ENCODE measurements around a stretch of chr3.

DNA sequence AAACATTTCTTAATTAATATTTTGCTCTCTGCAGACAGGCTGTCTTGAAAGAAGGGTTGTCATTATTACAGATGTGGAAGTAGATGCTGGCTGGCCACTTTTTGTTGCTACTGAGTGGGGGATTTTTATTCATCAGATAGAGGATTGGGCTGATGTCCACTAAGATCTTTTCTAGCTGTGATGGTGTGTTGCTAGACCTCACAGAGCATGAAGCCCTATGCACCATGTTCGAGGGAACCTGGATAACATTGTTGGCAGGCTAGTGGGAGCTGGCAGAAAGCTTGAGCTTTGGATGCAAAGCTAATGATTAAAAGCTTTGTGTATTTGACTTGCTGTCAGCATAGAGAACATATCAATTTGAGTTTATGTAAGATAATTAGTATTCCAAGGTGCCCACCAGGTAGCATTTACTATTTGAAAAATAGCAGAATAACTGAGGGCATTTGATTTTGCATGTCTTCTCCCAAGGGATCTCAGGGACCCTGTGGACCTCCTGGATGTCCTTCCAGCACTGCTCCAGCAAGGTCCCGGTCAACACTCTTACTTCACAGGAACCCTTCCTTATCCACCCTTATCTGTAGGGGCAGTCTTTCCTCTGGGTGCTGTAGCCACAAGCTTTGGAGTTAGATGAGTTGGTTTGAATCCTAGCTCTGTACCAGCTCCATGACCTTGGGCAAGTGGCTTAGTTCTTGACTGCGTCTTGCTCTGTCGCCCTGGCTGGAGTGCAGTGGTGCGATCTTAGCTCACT lies 59.2 kb downstream of the ST6GAL1 start:
- PRO-cap, 2 experiments: no peak in any of the 2 experiments

GRCh38 chr3:187019508-187020098 lies 89.3 kb downstream of the ST6GAL1 start:
- PRO-cap, 2 experiments: no peak in any of the 2 experiments

- PRO-cap, 2 experiments: no peak in any of the 2 experiments
Measured at GRCh38 chr3:187179805-187181105, 17.0 kb upstream of the RTP1 start.

DNA sequence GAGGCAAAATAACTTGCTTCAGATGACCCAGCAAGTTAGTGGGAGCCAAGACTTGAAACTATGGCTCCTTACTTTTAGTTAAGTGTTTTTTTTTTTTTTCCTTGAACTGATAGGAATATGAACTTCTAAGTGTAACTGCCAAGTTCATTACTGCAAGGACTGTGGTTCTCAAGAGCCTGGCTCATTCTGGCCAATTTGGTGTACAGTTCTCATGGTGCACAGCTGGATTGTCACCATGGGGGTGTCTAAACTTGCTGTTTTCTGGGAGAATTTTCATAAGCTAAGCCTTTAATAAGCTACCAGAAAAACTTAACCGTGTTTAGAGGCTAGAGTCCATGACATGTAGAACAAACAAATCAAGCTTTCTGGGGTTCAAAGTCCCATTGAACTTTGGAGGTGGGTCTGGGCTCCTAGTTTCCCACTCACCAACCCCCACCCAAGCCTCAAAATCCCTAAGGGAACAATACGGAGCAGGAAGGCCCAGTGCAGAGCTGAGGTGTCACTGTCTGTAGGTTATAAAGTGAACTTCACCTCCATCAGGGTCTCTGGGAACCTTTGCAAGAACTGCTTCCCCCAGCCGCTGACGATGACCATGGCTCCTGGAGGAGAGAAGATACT lies 25.4 kb downstream of the RTP1 start:
- PRO-cap, 2 experiments: no peak in any of the 2 experiments

- PRO-cap, 2 experiments: no peak in any of the 2 experiments
Measured at GRCh38 chr3:187263903-187264503, 27.5 kb downstream of the MASP1 start.

DNA sequence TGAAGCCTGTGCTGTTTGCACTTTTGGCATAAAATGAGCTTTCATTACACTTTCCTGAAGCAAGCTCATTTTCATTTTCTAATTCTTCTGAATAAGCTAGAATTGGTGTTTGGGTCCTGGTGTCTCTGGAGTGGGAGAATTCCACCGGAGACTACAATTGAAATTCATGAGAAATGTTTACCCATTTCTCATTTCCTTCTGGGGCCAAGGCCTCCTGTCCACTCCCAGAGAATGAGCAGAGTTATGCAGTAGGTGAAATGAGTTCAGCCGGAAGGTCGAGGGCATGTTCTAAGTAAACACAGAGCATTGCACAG lies 14.9 kb downstream of the MASP1 start:
- PRO-cap, 2 experiments: no peak in any of the 2 experiments

DNA sequence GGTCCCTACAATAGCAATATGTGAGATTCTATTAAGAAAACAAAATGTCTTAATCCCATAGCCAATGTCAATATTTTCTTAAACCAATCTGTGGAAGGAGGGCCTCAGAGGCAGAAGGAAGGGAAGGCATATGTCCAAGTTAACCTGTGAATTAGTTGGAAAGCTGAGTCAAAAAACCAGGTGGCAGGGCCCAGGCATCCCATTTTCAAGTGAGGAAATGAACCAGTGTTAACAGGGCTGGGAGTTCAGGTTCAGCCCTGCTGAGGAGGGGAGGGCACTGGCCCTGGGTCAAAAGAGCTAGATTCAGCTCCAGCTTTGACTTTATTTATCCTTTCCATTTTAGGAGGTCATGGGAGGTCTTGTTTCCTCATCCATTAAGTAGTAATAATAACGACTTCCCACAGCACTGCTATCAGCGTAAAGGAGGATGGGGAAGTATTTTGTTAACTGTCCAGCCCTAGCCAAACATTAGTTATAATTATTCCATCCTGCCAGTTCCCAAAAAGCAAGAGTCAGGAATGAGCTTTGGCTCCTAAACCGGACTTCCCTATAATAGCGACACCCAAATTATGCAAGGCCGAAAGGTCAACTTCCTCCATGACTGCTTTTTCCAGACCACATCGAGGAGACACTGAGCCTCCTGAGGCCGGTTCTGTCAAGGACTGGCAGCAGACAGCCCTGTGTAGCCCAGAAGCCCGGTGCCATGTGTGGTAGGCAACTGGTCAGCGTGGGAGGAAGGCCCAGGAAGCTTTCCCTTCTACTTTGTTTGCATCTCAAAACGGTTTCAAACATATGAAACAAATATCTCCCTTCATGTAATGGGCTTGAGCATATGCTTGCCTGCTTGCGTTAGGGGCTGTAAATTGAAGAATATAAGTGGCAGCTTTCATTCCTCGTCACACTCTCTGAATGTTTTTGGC lies 3.1 kb downstream of the MASP1 start:
- PRO-cap, 2 experiments: no peak in any of the 2 experiments

DNA sequence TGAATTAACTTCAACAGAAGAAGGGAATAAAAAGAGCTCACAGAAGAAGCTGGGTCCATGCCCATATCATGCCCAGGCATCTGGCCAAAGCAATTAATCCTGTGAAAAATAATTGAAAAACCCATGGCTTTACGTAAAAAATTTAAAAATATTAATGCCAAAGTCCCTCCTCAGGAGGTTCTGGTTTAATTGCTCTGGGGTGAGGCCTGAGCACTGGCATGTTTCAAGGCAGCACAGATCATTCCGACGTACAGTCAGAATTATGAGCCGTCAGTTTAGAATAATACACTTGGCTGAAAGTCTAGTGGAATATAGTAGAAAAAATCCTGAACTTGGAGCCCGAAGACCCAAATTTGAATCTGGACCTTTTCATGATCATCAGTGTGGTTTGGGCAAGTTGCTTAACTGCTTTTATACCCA lies 2.1 kb downstream of the MASP1 start:
- PRO-cap, 2 experiments: no peak in any of the 2 experiments

DNA sequence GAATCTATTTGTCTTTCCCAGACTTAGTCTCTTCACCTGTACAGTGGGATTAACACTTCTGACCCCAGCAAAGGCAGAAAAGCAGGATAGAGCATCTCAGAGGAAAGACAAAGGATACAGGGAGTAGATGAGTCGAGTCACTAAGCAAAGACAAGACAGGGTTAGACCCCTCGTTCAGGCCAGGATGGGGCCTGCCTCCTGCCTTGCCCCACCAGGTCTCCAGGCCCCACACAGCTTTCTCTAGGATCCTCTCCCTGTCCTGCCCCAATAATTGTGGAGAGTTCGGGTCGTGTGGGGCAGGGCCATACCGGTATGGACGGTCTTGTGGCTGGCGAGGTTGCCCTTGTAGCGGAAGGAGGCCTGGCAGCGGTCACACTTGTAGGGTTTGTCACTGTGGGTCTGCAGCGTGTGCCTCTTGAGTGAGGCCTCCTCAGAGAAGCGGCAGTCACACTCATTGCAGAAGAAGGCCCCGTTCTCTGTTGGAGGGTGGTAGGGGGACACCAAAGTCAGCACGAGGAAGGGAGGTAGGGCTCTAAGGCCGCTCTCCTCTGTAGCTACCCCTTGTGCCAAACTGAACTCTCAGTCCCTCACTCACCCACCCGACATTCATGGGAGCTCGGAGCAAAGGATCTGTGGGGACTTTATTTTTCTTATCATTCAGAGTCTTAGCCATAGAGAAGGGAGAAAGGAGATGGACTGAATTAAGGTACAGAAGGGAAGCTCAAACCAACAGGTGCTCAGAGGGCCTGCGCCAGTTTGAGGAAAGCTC lies 18.7 kb downstream of the BCL6 start:
- PRO-cap, 2 experiments: no peak in any of the 2 experiments

GRCh38 chr3:187862736-187863081 lies 117.4 kb upstream of the BCL6 start:
- PRO-cap, 2 experiments: no peak in any of the 2 experiments

GRCh38 chr3:187958376-187958912 lies 195.5 kb upstream of the LPP start:
- PRO-cap, 2 experiments: no peak in any of the 2 experiments

DNA sequence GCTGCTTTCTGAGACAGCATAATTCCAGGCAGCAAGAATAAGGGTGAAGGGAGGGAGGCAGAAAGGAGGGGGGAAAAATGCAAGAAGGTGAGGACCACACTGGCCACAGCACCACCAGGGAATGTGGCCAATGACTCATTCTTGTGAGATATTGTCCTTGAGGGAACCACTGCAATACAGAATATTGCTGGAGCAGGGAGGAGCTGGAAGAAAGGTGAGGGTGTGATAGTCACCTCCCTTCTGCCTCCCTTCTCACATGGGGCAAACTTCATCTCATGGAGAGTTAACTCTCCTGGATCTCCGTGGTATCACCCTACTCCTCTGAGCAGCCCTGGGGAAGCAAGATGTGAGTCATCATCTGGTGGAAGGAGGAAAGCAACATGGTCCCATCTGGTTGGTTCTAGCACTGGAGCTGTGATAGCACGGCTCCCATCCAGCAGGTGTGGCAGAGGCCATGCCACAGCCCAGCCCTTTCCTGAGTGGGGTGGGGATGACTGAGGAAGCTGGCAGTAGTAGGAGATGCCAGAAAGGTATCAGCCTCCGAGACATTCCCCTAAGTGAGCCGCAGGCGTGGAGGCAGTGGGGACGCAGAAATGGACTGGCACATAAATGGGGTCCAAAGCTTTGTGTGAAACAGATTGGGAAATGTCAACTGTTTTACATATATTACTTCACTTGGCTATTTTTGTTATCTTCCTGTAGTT lies 115.9 kb upstream of the LPP start:
- PRO-cap, 2 experiments: no peak in any of the 2 experiments

GRCh38 chr3:188152975-188153351 lies 994 bp upstream of the LPP start:
- PRO-cap, 2 experiments: peak in 1 of 2 experiments; most common plus-strand start chr3:188153021 (in 1); most common minus-strand start chr3:188153261 (in 1)

DNA sequence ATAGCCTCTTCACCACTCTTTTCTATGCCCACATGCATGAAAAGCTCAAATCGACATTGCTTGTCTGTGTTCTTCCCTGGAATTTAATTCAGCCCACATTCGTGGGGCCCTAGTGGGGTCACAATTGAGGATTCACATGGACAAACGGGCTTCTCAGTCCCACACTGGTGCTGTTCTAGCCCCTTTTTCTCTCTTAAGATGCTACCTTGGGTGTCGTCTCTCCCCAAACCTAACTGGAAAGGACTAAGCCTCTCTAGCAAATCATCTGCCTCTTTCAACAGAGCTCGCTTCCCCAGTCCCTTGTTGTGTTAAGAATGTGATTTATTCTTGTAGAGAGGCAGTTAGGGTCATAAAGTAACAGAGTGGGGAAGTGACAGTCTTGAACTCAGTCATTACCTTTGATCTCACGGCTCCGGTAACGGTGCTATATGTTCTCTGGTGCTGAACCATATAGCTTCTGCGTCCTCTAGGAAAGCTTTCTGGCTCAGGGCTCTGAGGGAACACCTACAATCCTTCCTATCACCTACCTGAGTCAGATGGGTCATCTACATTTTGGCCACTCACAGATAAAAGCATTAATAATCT lies 4.9 kb downstream of the LPP start:
- PRO-cap, 2 experiments: no peak in any of the 2 experiments

DNA sequence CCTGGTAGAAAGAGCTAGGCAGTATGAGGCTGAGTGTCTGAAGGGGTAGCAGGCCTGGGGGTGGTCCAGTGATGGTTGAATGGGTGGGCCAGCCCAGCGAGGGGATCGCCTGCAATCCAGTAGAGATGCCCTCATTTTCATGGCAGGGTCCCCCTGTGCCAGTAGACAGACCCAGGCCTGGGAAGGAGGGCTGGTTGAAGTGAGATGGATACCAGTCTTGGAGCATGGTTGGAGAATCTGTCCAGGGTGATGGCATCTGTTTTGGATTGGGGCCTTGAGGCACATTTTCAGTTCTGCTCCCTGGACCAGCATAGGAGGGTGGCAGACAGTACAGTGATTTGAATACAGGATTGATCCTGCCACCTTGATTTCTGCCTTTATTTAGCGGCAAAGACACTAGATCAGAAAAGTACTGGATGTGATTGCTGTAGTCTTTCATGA lies 23.2 kb downstream of the LPP start:
- PRO-cap, 2 experiments: no peak in any of the 2 experiments

DNA sequence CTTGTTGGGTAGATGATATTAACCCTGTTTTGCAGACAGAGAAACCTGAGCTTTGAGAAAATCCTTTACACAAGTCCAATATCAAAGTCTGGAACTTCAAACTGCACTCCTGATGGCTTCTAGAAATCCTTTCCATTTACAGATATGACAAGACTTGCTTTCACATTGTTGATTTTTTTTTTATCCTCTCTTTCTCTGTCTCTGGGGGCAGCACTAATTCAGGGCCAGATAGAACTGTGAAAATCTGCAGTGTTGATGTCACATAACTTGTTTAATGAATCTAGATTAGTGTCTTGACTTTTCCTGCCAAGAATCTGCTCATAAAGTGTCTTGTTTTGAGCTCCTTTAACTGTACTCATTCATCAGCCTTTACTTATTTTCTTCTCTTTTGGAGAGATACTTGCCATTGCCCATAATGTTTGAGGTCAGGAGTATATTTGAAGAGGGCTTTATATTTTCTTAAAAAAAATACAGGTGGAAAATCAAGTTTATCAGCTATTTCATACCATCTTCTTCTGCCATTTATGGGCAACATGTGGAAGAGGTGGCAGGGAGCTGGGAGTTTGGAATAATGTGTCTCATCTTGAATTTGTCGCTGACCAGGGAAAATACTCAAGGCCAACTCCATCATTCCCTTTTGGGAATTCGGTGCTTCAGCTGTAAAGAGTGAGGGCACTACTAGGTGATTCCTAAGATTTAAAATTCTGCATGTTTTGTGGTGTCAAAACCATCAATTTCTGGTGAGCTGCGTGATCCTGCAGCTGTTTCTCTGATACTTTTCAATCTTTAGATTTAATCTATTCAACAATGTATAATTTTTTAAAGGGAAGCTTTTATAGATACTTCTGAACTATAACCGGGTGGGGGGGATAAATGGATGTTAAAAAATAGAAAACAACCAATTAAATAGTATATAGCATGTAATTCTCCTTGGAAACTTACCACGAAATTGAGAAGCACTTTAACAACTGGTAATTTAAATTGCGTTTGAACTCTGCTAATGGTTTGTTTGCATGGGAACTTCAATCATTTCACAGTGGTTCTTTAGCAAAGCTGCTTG lies 68.8 kb downstream of the LPP start:
- PRO-cap, 2 experiments: no peak in any of the 2 experiments

- PRO-cap, 2 experiments: no peak in any of the 2 experiments
Measured at GRCh38 chr3:188240485-188240876, 86.5 kb downstream of the LPP start.

GRCh38 chr3:188267768-188268314 lies 113.9 kb downstream of the LPP start:
- PRO-cap, 2 experiments: no peak in any of the 2 experiments

DNA sequence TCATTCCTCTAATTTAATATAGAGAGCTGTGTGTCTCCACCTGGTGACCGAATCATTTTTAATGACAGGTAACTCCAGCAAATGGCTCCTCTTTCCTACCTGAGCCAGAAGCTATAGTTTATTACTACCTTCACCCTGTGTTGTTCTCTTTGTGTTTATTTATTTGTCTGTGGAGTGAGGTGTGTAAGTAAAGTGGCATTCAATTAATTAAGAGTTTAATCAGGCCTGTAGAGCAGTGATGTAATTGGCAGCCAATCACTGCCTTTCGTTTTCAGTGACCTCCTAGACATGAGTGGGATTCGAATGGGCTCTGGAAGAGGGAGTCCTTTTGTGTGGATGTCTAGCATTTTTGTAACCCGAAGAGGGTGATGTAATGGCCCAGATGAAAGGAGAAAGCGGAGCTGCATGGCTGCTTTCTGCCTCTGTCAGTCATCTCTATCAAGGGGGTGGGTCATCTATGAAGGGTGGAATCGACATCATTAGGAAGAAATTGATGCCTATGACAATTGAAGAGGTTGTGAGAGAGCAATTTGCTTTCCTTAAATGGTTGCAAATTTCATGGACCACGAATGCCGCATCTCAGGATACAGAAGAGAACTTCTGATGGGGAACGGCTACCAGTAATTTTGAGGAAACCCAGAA lies 126.0 kb downstream of the LPP start:
- PRO-cap, 2 experiments: no peak in any of the 2 experiments

- PRO-cap, 2 experiments: no peak in any of the 2 experiments
Measured at GRCh38 chr3:188322714-188323543, 169.0 kb downstream of the LPP start.